ENCODE measurements around a stretch of chr7.

GRCh38 chr7:30914185-30914512, 2.5 kb downstream of the AQP1 start:
- PRO-cap, 2 experiments, result no peak in any of the 2 experiments

- PRO-cap, 2 experiments, result no peak in any of the 2 experiments
Observed at GRCh38 chr7:31688357-31688863, 1.4 kb downstream of the PPP1R17 start.

GRCh38 chr7:31882203-31882688, 188.0 kb downstream of the PDE1C start:
- PRO-cap, 2 experiments, result no peak in any of the 2 experiments

DNA sequence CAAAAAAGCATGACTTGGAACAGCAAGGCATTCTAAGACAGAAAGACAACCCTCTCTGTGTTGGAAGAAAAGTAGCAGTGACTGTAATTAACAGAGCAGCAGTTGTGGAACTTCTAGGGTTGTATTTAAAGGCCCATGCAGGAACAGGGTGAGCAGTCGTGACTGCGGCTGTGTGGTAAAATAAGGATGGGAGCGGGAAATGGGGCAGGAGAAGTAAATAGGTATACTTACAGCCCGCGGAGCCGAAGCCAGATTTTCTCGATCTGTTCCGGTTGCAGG, 206 bp downstream of the PDE1C start:
- PRO-cap, 2 experiments, result no peak in any of the 2 experiments

GRCh38 chr7:32669543-32670044, 174.3 kb downstream of the AVL9 start:
- PRO-cap, 2 experiments, result no peak in any of the 2 experiments

DNA sequence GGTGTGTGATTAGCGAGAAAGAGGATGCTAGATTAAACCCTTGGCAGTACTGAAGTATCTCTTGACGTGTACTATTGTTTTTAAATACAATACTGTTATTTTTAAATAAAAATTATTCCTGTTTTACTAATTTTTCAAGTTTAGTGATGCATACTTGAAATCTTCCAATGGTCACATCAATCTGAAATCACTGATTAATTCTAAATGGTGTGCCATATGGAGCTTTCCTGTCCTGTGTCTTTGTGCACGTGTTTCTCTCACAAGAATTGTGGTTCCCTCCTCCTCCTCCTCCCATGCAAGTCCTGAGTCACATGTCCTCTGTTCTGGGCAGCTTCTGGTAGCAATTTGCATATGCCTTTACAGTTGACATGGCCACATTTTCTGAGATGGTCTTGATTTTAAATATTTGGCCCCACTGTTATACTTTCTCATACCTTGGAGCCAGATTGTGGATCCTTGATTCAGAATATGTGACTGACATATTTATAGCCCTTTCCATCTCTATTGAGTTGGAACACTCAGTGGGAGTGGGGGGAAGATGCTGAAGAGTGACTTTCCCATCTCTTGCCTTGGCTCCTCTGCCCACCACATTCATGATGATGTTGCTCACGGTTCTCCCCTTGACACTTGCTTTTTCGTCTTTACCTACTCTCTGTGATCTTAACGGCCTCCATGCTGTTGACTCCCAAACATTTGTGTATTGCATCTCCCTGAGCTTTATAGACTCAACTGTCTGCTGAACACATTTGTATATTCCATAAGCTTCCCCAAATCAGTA, 28.4 kb downstream of the KBTBD2 start:
- PRO-cap, 2 experiments, result no peak in any of the 2 experiments

GRCh38 chr7:32879378-32880363, 11.9 kb downstream of the KBTBD2 start:
- PRO-cap, 2 experiments, result no peak in any of the 2 experiments

- PRO-cap, 2 experiments, result peak in 2 of 2 experiments; most common plus-strand start chr7:32893045 (in 1); most common minus-strand start chr7:32893053 (in 1)
Observed at GRCh38 chr7:32892956-32893259, 1.3 kb upstream of the KBTBD2 start.

GRCh38 chr7:33062041-33062244, 633 bp downstream of the NT5C3A start:
- PRO-cap, 2 experiments, result no peak in any of the 2 experiments

DNA sequence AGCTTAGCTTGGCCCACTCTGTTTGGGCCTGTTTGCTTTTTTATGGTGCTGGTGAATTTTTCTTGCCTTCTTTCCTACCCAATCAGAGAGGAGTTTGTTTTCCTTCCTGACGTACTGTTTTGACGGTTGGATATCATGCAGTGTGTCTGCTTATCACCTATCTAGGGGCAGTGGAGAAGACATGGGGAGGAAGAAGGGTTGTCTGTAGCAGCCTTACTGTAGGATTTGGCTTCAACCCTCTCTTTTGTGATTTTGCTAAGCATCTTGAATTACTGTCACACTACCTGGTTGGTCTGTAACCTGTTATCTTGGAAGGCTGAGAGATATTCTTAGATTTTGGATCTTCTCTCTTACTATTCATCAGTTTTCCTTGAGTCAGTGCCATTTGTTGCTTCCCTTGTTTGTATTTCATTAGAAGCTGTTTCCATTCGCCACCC, 64.2 kb downstream of the BBS9 start:
- PRO-cap, 2 experiments, result no peak in any of the 2 experiments

GRCh38 chr7:33722327-33723255, 182.7 kb upstream of the BMPER start:
- PRO-cap, 2 experiments, result no peak in any of the 2 experiments

DNA sequence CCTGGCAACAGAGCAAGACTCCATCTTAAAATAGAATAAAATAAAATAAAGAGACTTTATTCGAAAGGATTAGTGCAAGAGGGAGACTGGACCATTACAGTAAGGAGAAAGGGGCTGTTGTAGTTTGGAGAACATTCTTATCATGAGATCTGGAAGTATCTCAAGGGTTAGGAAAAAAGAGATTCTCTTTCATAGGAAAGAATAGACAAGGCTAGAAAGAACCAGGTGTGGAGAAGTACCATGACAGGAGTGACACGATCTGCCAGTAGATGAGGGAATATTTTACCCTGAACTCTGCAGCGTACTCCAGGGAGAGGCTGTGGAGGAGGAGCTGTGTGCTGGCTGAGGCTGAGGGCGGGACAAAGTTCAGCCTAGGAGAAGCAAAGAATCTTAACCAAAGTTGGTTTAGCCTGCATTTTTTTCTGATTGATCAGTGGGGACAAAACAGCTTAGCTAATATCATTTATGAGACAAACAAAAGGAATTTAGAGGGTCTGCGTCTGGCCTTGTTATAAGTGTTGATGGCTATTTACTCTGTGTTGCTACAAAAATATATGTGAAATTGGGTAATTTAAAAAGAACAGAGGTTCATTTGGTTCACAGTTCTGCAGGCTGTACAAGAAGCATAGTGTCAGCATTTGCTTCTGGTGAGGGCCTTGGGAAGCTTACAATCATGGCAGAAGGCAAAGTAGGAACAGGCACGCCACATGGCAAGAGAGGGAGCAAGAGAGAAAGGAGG, 5.2 kb upstream of the NPSR1 start:
- PRO-cap, 2 experiments, result no peak in any of the 2 experiments

- PRO-cap, 2 experiments, result no peak in any of the 2 experiments
Observed at GRCh38 chr7:34814077-34814573, 156.1 kb downstream of the NPSR1 start.

- PRO-cap, 2 experiments, result no peak in any of the 2 experiments
Observed at GRCh38 chr7:35038028-35038333, 696 bp upstream of the DPY19L1 start.

DNA sequence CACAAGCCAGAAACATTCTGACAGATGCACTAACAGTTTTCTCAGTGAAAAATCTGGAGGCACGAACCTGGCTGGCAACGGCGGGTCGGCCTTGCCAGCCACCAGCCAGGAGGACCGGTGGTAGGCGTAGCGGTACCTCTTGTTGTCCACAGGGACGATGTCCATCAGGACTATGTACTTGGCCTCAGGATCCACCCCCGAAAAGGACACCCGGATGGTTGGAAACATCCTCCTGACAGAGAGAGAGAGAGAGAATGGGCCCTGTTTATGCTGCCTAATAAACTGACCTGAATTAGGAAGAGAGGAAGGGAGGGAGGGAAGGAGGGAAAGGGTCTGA, 5.3 kb downstream of the TBX20 start:
- PRO-cap, 2 experiments, result no peak in any of the 2 experiments

DNA sequence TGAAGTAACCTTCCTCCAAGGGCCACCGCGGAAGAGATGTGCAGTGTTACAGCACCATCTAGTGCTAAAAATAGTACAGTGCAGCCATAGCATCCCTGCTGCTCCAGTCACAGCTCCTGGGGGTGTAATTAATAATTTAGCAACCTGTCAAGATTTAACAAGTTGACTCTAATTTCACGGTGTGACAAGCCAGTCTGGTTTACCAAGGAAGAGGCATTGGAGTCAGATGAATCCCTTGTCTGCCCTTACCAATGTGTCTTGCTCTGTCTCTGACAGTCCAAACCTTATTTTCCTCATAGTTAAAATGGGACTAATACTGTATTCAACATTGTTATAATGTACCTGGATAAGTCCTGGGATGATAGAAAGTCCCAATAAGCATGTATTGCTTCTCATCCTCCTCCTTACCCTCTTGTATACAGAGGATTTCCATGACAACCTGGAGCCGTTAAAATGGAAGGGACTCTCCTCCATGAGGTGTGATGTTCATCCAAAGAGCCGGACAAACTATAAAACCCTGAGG, 70.2 kb downstream of the HERPUD2 start:
- PRO-cap, 2 experiments, result no peak in any of the 2 experiments

DNA sequence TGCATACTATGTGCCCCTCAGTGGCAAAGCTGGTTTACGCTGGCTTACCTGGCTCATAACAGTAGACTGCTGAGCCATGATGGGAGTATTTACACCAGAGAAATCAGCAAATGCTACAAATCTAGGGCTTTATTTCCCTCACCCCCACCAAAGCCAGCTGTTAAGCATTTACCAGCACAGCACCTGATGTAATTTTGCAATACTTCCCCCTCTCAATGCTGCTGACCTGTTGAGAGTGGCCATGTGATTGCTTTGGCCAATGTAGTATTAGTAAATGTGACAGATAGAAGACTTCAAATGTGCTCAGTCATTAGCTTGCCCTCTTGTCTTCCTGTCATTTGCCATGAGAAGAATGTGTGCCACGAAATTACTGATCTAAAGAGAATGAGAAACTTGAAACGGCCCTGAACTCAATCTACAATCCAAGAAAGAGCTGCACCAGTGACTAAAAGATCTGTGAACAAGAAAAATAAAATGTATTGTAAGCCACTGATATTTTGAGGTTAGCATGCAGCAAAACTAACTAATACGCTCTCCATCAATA, 46.5 kb downstream of the HERPUD2 start:
- PRO-cap, 2 experiments, result no peak in any of the 2 experiments

- PRO-cap, 2 experiments, result no peak in any of the 2 experiments
Observed at GRCh38 chr7:35690454-35691021, 4.4 kb downstream of the HERPUD2 start.

DNA sequence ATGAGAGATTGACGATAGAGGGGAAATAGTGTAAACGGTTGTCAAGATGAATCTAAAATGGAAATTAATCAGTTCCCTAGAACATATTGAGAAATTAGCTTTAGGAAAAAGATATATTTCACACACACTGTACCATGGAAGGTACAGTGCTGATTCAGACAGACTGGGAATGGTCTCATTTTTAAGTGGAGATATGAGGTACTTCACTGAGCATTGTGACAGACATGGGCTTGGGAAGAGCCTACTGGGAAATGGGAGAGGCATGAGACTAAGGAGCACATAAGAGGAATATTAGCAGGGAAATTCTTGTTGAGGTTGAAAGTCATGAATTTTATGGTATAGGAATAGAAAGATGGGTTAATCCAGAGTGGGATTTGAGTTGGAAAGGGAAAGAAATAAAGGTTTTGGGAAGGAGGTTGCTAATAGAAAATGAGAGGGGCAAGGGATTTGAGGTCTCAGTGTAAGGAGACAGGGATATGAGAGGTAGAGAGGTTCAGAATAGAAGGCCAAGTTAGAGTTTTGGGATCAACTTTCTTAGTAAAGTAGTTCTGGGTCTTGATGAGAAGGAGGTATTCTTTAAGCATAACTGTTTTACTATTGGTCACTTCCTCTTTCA, 68.0 kb downstream of the SEPTIN7 start:
- PRO-cap, 2 experiments, result no peak in any of the 2 experiments

DNA sequence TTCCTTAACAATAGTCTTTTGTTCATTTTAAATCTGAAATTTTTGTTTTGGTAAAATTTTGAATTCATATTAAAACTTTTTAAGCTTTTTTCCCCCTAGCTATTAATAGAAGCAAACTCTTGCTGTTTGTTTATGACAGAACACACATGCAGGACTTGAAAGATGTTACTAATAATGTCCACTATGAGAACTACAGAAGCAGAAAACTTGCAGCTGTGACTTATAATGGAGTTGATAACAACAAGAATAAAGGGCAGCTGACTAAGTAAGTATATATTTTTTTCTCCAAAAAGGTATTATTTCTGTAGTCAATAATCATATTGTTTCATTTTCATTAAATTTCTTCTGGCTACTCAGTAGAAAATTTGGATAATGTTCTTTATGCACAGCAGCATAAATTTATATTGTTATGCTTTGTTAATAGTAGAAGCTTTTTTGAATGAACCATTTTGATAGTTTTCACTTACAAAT, 89.7 kb downstream of the SEPTIN7 start:
- PRO-cap, 2 experiments, result no peak in any of the 2 experiments

All from helper T cell (primary cell).